HT1080 (cell line): ENCODE measurements around the gene MMRN1.

DNA sequence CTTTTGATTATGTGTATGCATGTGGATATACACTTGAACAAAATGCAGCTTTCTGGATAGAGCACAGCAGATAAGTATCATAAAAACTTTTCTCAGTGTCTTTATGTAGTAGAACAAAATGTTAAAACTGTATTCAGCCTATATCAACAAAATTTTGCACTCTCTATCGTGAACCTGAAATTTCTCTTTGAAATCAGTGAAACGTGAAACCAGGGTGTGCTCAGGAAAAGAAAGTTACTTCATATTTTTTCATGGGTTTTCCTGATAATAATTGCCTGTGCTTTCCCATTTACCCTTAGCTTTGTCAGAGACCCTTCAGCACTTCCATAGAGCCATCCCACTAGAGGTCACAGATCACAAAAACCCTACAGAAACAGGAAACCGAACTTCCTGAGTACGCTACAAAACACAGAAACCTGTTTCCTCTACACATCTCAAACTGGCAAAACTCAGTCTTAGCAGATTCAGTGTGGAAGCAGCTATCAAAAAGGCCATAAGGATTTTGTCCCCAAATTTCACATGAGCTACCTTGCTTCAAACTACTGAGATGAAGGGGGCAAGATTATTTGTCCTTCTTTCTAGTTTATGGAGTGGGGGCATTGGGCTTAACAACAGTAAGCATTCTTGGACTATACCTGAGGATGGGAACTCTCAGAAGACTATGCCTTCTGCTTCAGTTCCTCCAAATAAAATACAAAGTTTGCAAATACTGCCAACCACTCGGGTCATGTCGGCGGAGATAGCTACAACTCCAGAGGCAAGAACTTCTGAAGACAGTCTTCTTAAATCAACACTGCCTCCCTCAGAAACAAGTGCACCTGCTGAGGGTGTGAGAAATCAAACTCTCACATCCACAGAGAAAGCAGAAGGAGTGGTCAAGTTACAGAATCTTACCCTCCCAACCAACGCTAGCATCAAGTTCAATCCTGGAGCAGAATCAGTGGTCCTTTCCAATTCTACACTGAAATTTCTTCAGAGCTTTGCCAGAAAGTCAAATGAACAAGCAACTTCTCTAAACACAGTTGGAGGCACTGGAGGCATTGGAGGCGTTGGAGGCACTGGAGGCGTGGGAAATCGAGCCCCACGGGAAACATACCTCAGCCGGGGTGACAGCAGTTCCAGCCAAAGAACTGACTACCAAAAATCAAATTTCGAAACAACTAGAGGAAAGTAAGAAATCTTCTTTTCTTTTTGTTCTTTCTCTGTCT, at the start of gene MMRN1:
Gene MMRN1, plus strand, starts transcription at position 430 of the 1,208 bp plus-strand sequence.
RAMPAGE:
- cytosol, long total RNA = no peak
- long total RNA = no peak
- nucleus, long total RNA = no peak

DNA sequence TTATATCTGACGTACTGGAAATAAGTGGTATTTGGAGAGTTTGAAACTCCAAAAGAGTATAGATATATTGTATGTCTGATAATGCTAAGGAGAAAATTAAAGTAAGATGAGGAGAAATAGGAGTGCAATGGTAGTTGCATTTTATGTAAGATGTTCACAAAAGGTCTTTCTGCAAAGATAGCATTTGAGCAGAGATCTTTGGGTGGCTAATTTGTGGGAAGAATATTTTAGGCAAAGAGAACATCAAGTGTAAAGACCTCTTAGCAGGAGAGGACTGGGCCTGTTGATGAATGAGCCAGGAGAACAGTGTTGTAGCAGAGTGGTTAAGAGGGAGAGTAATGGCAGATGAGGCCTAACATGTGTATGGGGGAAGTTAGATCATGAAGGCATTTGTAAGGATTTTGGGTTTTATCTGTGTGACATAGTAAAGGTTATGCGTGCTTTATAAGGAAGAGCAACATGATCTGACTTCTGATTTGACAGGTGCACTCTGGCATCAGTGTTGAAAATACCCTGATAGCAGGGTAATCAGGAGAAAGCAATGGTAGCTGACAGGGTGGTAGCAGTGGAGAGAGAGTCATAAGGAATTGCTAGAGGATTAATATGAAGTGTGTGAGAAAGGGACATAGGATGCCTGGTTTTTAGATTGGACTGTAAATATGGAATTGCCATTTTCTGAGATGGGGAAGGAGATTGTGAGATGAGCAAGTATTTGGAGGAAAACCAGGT, 85.6 kb downstream of the CCSER1 start:
RAMPAGE:
- cytosol, long total RNA = no peak
- long total RNA = no peak
- nucleus, long total RNA = no peak

DNA sequence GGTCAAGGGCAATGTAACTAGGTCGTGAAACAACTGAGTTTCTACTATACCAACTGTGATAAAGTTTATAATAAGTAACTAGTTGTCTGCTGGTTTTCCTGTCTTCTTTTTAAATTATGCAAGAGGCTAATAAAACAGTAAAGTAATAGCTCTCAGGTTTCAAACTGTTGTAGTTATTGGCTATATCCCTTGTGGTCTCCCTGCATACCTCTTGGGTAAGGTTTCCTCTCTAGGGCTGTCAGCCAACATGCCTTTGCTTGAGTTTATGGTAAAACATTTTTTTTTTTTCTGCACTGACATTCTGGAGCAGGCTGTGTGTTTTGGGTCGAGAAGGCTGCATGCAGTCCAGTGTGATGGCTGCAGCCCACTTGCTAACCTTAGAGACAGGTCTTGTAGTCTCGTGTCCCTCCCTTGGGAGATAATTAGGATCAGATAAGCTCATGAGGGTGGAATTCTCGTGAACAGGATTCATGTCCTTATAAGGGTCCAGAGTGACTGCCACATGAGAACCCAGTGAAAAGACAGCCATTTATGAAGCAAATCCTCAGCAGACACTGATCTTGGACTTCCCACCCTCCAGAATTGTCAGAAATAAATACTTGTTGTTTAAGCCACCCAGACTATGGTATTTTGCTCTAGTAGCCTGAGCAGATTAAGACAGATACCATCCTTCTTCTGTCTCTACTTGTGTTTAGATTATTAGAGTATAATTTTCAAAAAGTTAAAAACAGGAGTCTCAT, 831.2 kb downstream of the CCSER1 start:
RAMPAGE:
- cytosol, long total RNA = no peak
- long total RNA = no peak
- nucleus, long total RNA = no peak

GRCh38 chr4:92443909-92444446, 140.2 kb downstream of the GRID2 start:
RAMPAGE:
- cytosol, long total RNA = no peak
- long total RNA = no peak
- nucleus, long total RNA = no peak

RAMPAGE:
- cytosol, long total RNA = no peak
- long total RNA = no peak
- nucleus, long total RNA = no peak
Measured at GRCh38 chr4:93842391-93843227, 14.1 kb downstream of the ATOH1 start.

GRCh38 chr4:94410062-94410357, 41.7 kb upstream of the PDLIM5 start:
RAMPAGE:
- cytosol, long total RNA = no peak
- long total RNA = no peak
- nucleus, long total RNA = no peak

GRCh38 chr4:94452548-94453480, 1.1 kb downstream of the PDLIM5 start:
RAMPAGE:
- cytosol, long total RNA = no peak
- long total RNA = no peak
- nucleus, long total RNA = no peak

GRCh38 chr4:94535357-94535808, 83.6 kb downstream of the PDLIM5 start:
RAMPAGE:
- cytosol, long total RNA = no peak
- long total RNA = no peak
- nucleus, long total RNA = no peak

RAMPAGE:
- cytosol, long total RNA = no peak
- long total RNA = no peak
- nucleus, long total RNA = no peak
Measured at GRCh38 chr4:94548340-94549025, 96.7 kb downstream of the PDLIM5 start.

DNA sequence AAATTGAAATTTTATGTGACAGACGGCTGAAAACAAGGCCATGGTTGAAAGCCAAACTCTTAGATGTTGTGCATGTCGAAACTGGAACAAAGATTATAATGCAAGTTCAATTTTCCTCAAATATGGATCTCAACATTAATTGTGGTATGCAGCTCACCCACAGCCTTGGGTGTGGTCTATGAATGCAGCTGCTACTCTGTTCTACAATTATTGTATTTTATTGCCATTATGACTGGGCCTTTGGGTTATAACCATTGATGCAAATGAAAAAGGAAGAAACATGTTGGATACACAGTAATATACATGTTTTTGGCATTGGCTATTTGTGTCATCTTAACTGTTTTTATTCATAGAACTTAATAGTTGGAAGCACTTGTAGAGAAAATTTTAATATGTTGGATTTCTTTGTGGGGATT, 107.8 kb downstream of the PDLIM5 start:
RAMPAGE:
- cytosol, long total RNA = no peak
- long total RNA = no peak
- nucleus, long total RNA = no peak

DNA sequence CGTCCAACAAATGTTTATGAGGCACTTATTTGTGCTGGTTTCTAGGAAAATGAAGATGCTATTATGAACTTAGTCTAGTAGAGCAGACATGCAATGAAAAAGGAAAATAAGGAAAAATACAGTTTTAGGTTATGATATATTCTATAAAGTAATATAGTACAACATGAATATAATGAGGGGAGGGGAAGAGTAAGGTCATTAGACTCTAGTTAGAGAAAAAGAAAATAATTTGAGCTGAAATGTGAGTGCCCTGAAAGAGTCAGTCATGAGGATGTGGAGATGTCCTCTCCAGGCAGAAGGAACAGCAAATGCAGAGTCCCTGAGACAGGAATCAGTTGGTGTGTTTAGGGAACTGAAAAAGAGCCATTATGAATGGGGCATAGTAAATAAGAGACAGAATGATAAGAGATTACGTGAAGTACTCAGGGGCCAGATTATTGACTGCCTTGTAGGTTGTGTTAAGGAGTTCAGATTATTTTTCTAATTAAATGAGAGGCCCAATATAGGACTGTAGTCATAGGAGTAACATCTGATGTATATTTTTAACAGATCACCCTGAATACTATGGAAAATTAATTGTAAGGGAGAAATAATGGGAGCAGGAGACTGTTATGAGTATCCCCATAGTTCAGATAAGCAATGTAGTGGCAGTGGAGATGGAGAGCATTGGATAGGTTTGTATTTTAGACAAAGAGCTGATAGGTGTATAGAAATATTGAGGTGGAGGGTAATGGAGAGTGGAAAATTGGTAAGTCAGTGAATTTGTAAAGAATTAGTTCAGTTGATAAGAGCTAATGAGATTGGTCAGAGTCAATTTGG, 147.1 kb downstream of the PDLIM5 start:
RAMPAGE:
- cytosol, long total RNA = no peak
- long total RNA = no peak
- nucleus, long total RNA = no peak

GRCh38 chr4:94633578-94634011, 124.2 kb upstream of the BMPR1B start:
RAMPAGE:
- cytosol, long total RNA = no peak
- long total RNA = no peak
- nucleus, long total RNA = no peak

GRCh38 chr4:94714770-94715190, 43.0 kb upstream of the BMPR1B start:
RAMPAGE:
- cytosol, long total RNA = no peak
- long total RNA = no peak
- nucleus, long total RNA = no peak

GRCh38 chr4:94995448-94996458, 238.0 kb downstream of the BMPR1B start:
RAMPAGE:
- cytosol, long total RNA = no peak
- long total RNA = no peak
- nucleus, long total RNA = no peak

RAMPAGE:
- cytosol, long total RNA = no peak
- long total RNA = no peak
- nucleus, long total RNA = no peak
Measured at GRCh38 chr4:95000066-95000603, 242.4 kb downstream of the BMPR1B start.

RAMPAGE:
- cytosol, long total RNA = no peak
- long total RNA = no peak
- nucleus, long total RNA = no peak
Measured at GRCh38 chr4:95954029-95954454, 114.1 kb downstream of the PDHA2 start.

DNA sequence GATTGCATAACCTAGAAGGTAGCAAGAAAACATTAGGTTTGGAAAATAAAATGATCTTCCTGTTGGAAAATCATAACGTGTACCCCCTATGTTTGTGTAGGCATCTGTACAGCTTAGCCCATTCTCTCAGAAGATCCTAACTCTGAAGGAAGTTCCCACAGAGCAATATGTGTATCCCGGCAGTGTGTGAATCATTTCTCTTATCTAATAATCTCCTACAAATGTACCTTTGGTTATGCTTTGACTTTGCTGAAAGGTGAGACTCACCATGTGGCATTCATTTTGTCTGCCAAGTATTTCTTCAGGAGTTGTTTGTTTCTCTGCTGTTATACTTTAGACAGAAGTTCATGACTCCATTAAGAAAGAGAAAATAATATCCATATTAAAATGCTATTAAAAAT, 646.7 kb downstream of the STPG2 start:
RAMPAGE:
- cytosol, long total RNA = no peak
- long total RNA = no peak
- nucleus, long total RNA = no peak

RAMPAGE:
- cytosol, long total RNA = no peak
- long total RNA = no peak
- nucleus, long total RNA = no peak
Measured at GRCh38 chr4:97590122-97590569, 553.1 kb downstream of the STPG2 start.

RAMPAGE:
- cytosol, long total RNA = no peak
- long total RNA = no peak
- nucleus, long total RNA = no peak
Measured at GRCh38 chr4:98261789-98262462, 742 bp downstream of the RAP1GDS1 start.

DNA sequence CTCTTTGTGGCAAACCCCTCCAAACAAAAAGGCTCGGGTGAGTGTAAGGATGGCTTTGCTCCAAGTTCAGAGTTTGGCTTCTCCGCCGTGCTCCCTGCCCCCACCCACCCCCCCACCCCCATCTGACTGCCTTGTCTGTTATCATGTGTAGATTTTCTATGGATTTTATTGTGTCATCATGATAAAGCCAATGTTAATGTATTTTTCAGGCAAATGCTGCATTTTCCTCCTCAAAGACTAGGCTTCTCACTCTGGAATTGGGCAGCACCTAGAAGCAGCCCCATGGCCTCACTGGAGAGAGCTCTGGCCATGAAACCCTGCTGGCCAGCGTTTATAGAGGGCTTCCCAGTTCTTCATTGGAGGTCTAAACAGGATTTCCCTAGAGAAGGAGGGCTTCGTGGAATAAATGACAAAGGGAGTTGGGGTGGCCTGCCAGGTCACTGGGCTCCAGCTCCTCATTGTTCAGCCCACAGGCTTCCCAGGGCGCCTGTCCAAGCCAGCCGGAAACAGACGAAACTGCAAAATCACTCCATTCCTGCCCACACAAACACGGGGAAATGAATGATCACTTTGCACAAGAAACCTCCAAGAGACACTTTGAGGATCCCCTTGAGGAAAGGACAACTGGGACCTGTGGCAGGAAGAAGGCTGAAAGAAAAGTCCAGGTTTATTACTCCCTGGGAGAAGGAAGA, 189.8 kb downstream of the TSPAN5 start:
RAMPAGE:
- cytosol, long total RNA = no peak
- long total RNA = no peak
- nucleus, long total RNA = no peak